Neural crest cell (in vitro differentiated cells): ENCODE results near the genes MTERF2 and WSCD2.

- PRO-cap: no peak
These were observed 21.0 kb downstream of the C12orf75 start for GRCh38 chr12:105351321-105352157.

- PRO-cap: no peak
These were observed 80.5 kb downstream of the NUAK1 start for GRCh38 chr12:106058187-106058784.

- PRO-cap: no peak
These were observed 68.6 kb downstream of the NUAK1 start for GRCh38 chr12:106070099-106070552.

DNA sequence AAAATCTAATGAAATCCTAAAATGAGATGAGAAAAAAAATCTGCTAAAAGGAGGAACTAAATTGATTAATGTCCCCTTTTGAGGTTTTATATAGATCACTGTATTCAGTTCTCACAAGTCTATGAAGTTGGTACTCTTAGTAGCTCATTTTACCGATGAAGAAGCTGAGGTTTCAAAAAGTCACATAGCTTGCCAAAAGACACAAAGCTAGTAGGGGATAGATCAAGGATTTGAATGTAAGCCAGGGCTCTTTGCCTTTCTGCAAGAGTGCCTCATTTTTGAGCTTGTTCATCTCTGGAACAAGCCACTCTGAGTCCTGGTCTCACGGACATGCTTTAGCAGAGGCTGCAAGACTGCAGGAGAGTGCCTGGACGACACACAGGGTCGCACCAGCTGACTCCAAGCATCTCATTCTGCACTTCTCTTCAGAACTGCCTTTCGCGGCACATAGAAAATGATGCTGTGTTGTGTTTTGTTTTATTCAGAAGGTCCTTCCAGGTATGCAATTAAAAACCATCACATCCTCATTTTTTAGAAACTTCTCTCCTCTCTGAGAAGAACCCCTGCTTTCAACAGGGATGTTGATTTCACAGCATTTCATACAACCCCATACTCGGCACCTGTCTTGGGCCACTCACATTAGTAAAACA, 3.6 kb downstream of the NUAK1 start:
- PRO-cap: no peak

GRCh38 chr12:106149156-106149355, 10.3 kb upstream of the NUAK1 start:
- PRO-cap: no peak

DNA sequence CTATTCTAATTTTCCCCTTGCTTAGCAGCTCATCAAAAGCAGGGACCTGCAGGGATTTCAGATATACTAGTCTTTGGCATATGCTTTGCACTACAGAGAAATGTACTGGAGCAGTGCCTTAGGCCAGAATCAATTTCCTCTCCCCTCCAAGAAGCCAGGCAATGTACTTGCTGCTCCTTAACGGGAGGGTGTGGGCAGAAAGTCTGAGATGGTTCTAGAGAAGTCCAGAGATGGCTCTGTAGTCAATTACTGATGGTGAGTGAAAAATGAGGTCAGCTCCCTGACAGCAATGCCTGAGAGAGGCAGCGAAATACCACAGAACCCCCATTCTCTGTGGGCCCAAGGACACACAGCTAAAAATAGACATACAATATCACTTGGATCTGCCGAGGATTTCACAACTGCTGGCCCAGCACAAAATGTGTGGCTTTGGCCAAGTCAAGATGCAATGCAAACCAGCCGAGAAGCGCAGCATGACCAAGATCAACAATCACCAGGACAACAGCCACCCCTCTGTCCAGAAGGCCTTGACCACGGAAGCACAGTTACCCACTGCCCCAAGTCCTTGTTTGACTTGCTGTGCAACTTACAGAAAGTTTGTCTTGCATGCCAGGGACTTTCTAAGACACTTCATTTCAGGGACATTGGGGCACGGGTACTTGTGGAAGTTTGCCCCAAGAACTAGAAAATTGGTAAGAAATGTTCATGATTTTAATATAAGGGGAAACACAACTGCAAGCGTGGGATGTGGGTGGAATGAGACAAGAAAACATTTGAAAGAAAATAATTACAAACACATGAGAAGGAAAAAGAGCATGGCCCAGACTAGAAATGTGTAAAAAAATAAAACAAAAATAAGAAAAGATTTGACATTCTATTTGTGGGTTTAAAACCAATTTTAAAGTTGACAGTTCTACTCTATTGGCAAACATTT, 52.1 kb downstream of the CKAP4 start:
- PRO-cap: no peak

- PRO-cap: no peak
These were observed 1.8 kb upstream of the TCP11L2 start for GRCh38 chr12:106300739-106301153.

- PRO-cap: bidirectional peak, plus-strand start at chr12:106493720, minus-strand start at chr12:106493788
These were observed 89.2 kb upstream of the RFX4 start for GRCh38 chr12:106493539-106494070.

GRCh38 chr12:106903401-106903927, 52.2 kb upstream of the TMEM263 start:
- PRO-cap: bidirectional peak, plus-strand start at chr12:106903788, minus-strand start at chr12:106903682

DNA sequence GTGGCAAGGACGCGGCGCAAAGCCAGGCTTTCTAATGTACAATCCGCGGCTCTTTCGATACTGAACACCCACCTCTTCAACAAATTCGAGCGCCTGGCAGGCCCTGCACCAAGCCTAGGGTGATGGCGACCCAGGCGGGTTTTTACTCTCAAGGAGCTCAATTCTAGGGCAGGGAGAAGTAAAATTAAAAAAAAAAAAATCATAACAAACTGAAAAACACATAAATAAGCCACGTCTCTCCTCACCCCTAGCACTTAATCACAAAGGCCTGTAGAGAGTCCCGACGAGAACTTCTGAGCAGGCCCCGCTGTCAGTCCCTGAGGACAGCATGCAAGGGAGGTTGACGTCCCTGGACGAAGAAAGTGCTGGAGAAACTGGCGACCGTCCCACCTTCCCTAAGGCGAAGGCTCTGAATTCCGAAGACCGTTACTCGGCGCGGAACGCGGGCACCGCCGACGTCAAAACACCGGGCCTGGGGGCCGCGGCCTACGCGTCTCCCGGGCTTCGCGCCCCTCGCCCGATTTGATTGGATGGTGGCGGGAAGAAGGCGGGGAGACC, 597 bp upstream of the TMEM263 start:
- PRO-cap: bidirectional peak, plus-strand start outside the sequence, minus-strand start at position 415 of the sequence

- PRO-cap: unidirectional peak, minus-strand start at chr12:106986908; bidirectional peak, plus-strand start at chr12:106987286, minus-strand start at chr12:106987074
These were observed at the start of gene MTERF2 for GRCh38 chr12:106986594-106987526. TSS of gene MTERF2 (minus strand) at chr12:106987146.

DNA sequence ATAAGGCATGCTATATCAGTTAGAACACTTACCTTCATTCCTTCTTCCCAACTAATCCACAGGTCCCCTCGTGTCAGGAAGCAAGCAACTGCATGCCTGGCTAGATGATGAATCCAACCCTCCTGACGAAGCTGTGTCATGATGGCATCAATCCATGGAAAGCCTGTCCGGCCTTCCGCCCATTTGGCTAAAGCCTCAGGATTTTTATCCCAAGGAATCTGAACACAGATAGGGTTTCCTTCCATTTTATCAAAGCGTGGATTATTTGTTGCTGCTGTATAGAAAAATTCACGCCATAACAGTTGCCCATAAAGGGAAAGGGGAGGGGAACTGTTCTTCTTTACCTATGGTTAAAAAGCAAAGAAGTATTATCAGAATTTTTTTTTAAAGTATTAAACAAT, 12.6 kb upstream of the MTERF2 start:
- PRO-cap: no peak

- PRO-cap: no peak
These were observed 16.4 kb downstream of the CRY1 start for GRCh38 chr12:107077044-107077354.

DNA sequence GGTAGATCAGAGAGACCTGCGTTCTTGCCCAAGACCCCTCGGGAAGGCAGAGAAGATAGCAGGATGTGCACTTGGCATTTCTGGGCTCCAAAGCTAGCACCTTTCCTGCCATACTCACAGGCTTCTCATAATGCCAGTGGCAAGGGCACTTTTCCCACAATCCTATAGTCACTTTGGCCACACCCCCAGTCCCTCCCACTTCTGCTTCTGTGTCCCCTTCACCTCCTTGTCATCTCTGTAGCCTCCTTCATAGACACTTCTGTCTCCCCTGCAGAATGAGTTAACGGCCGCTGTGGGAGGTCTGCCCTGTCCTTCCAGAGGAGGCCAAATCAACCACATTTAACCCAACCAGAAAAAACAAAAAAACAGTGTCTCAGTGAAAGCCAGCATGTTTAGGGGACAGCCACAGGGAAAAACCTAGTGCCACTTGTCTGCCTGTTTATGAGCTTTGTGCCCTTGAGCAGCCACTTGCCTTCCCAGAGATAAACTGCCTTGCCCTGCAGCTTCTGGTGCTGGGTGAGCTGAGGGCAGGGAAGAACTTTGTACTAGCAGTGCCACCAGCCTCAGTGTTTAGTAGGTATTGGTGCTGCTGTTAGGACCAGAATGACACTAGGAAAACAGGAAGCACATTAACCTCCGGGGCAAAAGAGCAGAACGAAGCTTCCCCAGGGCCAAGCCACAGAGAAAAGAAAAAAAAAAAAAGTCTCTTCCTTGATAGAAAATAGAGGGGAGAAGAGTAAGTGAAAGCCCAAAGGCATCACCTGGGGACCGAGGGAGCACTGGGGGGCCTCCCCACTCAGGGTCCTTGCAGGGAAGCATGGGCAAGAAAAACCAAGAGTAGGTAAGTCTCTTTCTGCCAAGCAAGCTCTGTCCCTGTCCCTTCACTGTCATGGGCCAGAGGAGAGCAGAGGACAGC, 174.4 kb downstream of the ABTB3 start:
- PRO-cap: no peak

- PRO-cap: no peak
These were observed 25.5 kb upstream of the PWP1 start for GRCh38 chr12:107660115-107660556.

GRCh38 chr12:108117182-108117934, 11.7 kb upstream of the WSCD2 start:
- PRO-cap: no peak

DNA sequence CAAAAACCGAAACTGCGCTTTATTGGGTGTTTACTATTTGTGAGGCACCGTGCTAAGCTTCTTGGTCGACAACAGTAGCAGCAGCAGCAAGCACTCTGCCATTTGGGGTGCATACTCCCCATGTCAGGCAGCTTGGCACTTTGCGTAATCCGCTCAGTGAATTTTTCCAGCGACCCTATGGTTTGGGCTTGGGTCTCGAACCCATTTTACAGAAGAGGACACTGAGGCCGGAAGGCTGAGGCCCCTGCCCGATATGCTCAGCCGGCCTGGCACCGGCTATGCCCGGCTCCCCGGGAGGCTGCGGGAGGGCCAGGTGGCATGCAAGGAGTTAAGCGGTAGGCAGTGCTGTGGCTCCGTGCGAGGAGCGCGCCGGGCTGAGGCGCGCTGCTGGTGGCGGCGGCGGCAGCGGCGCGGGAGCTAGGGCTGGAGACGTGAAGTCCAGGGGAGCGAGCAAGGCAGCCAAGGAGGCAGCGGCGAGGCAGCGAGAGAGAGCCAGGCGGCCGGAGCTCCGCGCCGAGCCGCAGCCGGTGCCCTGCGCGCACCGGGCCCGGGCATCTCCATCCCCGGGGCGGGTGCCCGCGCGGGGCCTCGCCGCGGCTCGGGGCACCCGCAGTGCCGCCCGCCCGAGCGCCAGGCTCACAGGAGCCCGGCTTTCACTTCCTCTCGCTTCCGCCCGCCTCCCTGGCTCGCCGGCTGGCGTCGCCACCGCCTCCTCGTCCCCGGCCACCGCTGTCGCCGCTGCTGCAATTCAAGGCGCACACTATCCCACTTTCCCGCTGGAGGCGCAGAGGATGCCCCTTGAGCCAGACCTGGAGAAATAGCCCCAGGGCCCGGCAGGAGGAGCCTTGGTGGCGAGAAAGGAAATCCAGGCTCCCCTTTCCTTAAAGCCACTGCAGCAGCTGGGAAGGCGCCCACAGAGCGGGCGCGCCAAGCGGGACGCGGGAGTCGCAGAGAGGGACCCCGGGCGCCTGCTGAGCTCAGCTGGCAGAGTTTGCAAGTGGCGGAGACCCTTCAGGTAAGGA, at the start of gene WSCD2:
TSS of gene WSCD2 (plus strand) at position 377 of the 1,022 bp plus-strand sequence.
- PRO-cap: unidirectional peak, plus-strand start at position 426 of the sequence; bidirectional peak, plus-strand start at position 914 of the sequence, minus-strand start at position 654 of the sequence

- PRO-cap: no peak
These were observed 30.9 kb downstream of the CMKLR1 start for GRCh38 chr12:108308192-108308705.

DNA sequence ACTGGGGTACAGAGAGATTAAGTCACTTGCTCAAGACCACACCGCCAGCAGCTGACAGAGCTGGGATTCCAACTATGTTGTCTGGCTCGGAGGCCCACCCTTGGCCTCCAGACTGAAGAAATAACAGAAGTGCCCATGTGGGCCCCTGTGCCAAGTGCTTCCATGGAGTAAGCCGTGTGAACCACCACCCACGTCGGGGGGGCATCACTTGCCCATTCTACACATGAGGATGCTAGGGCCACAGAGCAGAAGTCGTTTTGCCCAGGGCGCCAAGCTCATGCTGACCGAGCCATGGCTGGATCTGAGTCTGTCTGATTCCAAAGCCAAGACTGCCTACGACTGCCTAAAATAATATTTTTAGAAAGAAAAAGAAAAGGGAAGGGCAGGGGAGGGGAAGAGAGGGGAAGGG, 989 bp upstream of the CMKLR1 start:
- PRO-cap: no peak

- PRO-cap: bidirectional peak, plus-strand start at chr12:108638582, minus-strand start at chr12:108638367
These were observed 4.7 kb upstream of the SELPLG start for GRCh38 chr12:108638128-108638984.